ENCODE measurements around a stretch of chr10.

DNA sequence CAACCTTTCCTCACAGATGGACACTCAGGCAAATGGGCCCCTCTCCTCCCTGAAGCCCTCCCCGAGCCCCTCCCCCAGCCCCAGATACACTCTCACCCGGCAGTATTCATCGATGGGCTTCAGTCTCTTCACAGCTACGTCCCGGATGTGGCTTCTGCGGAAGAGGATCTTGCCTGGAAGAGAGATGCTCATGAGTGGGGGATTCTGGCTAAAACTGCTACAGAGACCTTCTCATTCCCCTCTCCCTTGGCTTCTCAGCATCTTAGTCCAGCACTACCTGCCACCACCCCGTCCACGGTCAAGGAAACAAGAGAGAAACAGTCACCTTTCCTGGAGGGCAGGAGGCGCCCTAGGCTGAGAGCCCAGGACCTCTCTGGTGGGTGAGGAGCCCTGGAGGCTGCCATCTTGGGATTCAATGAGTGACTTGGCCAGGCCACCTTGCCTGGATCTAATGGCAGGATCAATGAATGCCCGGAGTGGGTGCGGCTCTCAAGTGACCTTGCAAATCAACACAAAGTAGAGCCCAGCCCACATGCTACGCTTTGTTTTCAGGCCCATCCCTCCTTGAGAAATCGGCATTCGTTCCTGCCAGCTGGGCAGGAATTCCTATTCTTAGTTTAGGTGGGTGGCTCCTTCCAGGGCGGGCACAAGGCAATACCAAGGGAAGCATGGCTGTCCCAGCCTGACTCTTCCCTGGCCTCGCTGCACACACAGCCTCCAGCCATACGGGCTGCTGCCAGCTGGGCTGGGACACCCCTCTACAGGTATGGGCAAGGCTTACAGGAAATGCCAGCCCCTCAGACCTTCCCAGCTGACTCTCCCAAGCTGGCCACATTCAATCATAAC is 119.5 kb downstream of the SH3PXD2A start:
- PRO-cap, result no peak
- RAMPAGE, long total RNA, 4 experiments, result no peak in any of the 4 experiments

- PRO-cap, result no peak
- RAMPAGE, long total RNA, 4 experiments, result no peak in any of the 4 experiments
Measured at GRCh38 chr10:103745642-103746267, 109.6 kb downstream of the SH3PXD2A start.

DNA sequence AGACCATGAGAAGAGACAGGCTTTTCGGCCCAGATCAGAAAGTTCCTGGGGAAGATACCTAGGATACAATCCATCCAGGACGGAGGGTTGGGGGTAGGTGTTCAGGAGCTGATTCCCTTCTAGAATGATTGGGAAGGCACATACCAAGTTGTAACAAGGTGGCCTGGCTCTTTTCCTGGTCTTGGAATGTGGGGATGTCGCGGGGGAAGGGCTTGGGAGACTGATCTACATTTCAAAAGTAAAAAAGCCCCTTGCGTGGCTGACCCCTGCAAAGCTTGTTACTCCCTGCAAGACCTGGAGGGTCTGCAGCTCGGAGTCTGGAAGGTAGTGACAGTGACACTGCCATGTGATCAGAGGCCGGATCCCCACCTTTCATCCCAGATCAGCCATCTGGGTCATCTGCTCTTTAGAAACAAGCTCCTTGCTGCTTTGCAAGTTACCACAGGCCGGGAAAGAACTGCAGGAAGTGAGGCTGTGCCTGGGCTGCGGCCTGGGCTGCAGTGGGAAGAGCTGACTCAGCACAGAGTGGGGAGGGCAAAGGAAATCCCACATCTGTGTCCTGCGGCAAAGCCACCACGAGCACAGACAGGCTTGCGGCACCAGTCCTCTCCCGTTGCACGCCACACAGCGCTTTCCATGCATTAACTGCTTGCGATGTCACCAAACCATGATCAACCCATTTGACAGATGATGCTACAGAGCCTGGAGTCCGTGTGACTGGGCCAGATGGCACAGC is 97.8 kb downstream of the SH3PXD2A start:
- PRO-cap, result unidirectional peak, plus-strand start at position 588 of the sequence
- RAMPAGE, long total RNA, 4 experiments, result start-site peak on the minus strand in 1 of 4 experiments, centred at position 656 of the sequence, 7 reads per replicate

DNA sequence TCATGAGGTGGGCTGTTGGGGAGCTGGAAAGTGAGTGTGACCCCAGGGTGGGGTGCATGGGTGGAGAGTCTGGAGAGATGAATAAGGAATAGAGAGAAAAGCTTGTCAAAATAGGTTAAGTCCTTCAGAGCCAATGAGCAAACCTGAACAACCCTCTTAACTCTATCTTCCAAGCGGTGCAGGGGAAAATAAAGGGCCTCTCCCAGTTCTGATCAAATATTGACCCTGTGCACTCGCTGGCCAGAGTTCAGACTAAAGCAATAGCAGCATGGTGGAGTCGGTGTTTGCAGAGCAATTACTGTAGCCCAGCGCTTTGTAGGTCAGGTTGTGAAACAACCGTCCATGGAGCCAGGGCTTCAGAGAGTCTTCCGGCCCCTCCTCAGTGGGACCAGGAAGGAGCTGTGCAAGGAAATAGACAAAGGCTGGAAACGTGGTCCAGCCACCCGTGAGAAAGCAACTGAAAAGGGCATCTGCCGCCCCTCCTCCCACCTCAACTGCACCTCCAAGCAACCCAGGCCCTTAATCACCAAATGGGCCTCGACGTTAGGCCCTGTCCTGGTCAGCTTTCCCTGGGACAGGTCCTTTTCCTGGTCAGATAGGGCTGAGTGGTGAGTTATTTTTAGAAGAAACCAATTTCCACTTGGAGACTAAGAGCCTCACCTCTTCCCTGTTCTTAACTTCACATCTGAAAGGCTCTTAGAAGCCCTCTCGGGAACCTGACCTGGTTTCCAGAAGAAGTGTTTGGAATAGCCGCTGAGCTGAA is 61.1 kb downstream of the SH3PXD2A start:
- PRO-cap, result bidirectional peak, plus-strand start at position 382 of the sequence, minus-strand start at position 135 of the sequence
- RAMPAGE, long total RNA, 4 experiments, result no peak in any of the 4 experiments

DNA sequence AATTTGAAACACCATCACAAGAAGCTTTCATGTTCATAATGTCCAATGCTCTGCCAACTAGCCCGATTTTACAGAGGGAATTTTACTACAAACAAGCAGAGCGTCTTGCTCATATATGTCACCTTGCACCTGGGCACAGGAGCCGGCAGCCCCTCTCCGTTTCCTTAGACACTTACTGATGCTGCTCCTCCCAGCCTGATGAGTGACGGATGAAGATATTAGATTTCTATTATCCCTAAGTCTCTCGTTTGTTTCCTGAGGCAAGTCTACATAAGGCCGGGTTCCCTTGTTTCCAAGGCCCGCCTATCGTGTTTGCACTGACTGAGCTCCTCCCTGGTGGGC is 18.6 kb downstream of the SH3PXD2A start:
- PRO-cap, result no peak
- RAMPAGE, long total RNA, 4 experiments, result no peak in any of the 4 experiments

GRCh38 chr10:103844017-103844830 is 11.2 kb downstream of the SH3PXD2A start:
- PRO-cap, result unidirectional peak, minus-strand start at chr10:103844370
- RAMPAGE, long total RNA, 4 experiments, result no peak in any of the 4 experiments

DNA sequence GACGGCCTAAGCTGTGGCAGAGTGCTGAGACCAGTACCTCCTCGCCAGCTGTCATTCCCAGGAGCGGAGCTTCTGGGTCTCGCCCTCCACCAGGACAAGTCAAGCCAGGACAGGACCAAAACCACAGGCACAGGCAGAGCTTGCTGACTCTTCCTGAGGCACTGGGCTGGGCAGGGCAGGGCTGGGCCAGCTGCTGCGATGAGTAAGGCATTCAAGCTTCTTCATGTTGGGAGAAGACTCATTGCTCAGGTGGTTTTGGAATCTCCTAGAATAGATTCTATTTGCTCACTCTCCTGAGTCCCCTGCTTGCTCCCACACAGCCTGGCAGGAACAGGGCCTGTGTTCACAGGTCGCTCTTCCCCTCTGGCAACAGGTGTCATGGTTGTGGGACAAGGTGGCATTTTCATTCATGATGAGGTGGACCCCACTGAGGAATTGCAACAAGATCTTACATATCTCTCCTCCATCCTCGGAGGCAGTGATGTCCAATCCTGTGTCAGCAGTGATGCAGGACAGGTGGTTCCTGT is 16.9 kb upstream of the SH3PXD2A start:
- PRO-cap, result no peak
- RAMPAGE, long total RNA, 4 experiments, result no peak in any of the 4 experiments

- PRO-cap, result no peak
- RAMPAGE, long total RNA, 4 experiments, result start-site peak on the plus strand in 2 of 4 experiments, at chr10:104020429-104020612 at its widest, 12 to 31 reads per replicate
Measured at GRCh38 chr10:104020285-104020680, 53.3 kb downstream of the SLK start.

- PRO-cap, result bidirectional peak, plus-strand start at chr10:104121174, minus-strand start at chr10:104120997; bidirectional peak, plus-strand start at chr10:104122171, minus-strand start at chr10:104121752
- RAMPAGE, long total RNA, 4 experiments, result no peak in any of the 4 experiments
Measured at GRCh38 chr10:104120728-104121787, 913 bp upstream of the SFR1 start.

GRCh38 chr10:104259226-104259923 is 4.7 kb downstream of the GSTO1 start:
- PRO-cap, result no peak
- RAMPAGE, long total RNA, 4 experiments, result no peak in any of the 4 experiments

- PRO-cap, result no peak
- RAMPAGE, long total RNA, 4 experiments, result no peak in any of the 4 experiments
Measured at GRCh38 chr10:104291227-104291792, 22.3 kb downstream of the GSTO2 start.

DNA sequence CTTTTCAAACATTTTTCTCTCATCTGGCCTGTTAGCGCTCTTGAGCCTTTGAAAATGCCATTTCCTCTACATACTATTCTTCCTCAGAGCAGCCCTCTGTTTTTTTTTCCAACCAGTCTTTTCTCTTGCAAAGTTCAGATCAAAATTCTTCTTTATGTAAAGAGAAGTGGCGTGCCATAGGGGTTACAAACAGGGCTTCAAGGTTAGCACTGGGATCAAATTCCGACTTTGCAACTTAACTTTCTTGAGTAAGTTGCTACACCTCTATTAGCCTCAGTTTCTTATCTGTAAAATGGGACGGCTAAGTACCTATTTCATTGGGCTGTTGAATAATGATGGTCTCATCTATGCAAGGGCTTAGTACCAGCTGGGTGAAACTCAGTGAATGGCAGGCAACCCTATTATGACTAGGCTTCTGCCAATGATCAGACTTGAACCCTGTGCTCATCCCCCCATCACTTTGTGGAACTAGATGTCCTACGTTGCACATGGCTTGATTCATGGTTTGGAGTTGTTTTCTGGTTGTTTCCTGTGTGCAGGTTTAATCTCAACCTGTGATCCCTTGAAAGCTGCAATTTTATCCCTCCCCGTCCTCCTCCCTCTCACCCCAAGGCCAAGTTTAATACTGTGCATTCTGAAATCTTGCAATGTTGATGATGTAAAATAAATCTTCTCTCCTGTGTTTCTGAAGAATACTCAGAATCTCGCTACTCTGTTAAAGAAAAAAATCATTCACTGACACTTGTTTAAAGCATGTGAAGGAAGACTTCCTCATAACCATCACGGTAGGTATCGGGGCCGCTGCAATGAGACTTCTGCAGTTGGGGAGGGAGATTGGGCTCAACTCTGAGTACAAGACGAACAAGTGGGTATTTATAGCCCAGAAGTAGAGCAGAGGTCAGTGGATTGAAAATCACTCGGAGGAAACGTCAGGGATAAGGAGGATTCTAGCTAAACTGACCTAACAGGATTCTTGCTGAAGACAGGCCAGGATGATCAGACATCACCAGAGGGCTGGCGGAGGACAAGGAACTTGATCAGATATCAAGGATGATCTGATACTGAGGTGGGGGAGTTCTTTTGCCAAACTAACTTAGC is 33.7 kb downstream of the ITPRIP start:
- PRO-cap, result no peak
- RAMPAGE, long total RNA, 4 experiments, result no peak in any of the 4 experiments

- PRO-cap, result no peak
- RAMPAGE, long total RNA, 4 experiments, result no peak in any of the 4 experiments
Measured at GRCh38 chr10:104311931-104312590, 26.2 kb downstream of the ITPRIP start.

- PRO-cap, result no peak
- RAMPAGE, long total RNA, 4 experiments, result no peak in any of the 4 experiments
Measured at GRCh38 chr10:104318901-104319700, 19.2 kb downstream of the ITPRIP start.

DNA sequence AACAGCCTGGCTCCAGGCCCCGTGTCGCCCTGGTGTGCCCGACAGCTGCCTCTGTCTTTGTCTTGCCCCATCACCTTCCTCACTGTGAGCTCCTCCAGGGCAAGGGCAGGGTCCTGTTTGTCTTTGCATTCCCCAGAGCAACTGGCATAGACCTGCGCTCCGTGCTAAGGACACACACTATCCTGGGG is 10.5 kb downstream of the ITPRIP start:
- PRO-cap, result no peak
- RAMPAGE, long total RNA, 4 experiments, result no peak in any of the 4 experiments

GRCh38 chr10:104331132-104332292 is 6.8 kb downstream of the ITPRIP start:
- PRO-cap, result unidirectional peak, minus-strand start at chr10:104331300; unidirectional peak, minus-strand start at chr10:104331599
- RAMPAGE, long total RNA, 4 experiments, result no peak in any of the 4 experiments

- PRO-cap, result no peak
- RAMPAGE, long total RNA, 4 experiments, result no peak in any of the 4 experiments
Measured at GRCh38 chr10:104333091-104333792, 5.0 kb downstream of the ITPRIP start.

GRCh38 chr10:104349514-104350220 is 4.0 kb upstream of the CFAP58 start:
- PRO-cap, result no peak
- RAMPAGE, long total RNA, 4 experiments, result no peak in any of the 4 experiments

GRCh38 chr10:105973232-105974092 is 1191.0 kb downstream of the SORCS1 start:
- PRO-cap, result no peak
- RAMPAGE, long total RNA, 4 experiments, result no peak in any of the 4 experiments

DNA sequence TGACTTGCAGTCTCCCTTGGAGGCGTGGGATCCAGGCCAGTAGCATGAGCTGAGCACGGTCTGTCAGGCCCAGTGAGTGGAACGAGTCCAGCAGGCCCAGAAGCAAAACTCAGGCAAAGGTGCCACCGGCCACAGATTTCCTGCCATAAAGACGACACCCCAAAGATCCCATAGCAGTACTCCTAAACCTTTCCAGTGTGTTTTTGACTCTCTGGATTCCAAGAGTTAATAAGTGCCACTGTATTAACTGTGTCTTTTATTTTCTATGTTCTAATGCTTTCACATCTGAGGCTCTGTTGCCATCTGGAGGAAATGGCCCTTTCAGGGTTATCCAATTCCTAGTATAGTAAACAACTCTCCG is 1355.9 kb downstream of the XPNPEP1 start:
- PRO-cap, result unidirectional peak, minus-strand start at position 137 of the sequence
- RAMPAGE, long total RNA, 4 experiments, result no peak in any of the 4 experiments